HTERT-HM (cell line): ENCODE data around the genes POLR1E, FBXO10, SLC25A51 and PRKACG.

GRCh38 chr9:37384325-37384808 lies 38.1 kb upstream of the GRHPR start:
- RRBS, result no CpG with 5 or more reads among the region's 8 CpGs

DNA sequence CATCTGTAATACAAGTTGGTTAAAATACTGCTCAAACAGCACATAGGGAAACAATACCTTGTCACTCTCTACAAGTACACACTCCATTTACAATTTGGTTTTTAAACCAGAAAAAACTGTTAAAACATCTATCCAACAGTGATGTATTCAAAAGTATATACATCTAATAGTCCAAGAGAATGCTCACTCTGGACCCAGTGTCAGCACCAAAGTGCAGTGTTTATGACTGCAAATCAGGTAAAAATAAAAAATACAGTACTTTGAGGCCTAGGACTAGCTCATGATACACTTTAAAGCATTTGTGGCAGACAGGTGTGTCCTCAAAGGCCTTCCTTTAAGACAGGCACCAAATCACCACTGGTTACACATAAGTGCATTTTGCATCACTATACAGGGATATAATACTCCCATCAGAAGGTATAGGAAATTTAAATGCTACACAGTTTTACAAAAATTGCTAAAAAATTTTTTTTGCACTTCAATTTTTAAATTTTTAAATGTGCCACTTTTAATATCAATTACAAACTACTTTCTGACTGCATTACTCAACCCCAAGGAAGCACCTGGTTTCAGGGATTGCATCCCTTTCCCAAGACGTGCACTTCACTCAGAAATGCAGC lies 17.4 kb downstream of the GRHPR start:
- RRBS, result no CpG with 5 or more reads among the region's 1 CpG

- RRBS, result no CpG with 5 or more reads among the region's 66 CpGs
Measured at GRCh38 chr9:37485211-37486332, at the start of gene POLR1E. Gene POLR1E (plus strand): TSS chr9:37485948.

DNA sequence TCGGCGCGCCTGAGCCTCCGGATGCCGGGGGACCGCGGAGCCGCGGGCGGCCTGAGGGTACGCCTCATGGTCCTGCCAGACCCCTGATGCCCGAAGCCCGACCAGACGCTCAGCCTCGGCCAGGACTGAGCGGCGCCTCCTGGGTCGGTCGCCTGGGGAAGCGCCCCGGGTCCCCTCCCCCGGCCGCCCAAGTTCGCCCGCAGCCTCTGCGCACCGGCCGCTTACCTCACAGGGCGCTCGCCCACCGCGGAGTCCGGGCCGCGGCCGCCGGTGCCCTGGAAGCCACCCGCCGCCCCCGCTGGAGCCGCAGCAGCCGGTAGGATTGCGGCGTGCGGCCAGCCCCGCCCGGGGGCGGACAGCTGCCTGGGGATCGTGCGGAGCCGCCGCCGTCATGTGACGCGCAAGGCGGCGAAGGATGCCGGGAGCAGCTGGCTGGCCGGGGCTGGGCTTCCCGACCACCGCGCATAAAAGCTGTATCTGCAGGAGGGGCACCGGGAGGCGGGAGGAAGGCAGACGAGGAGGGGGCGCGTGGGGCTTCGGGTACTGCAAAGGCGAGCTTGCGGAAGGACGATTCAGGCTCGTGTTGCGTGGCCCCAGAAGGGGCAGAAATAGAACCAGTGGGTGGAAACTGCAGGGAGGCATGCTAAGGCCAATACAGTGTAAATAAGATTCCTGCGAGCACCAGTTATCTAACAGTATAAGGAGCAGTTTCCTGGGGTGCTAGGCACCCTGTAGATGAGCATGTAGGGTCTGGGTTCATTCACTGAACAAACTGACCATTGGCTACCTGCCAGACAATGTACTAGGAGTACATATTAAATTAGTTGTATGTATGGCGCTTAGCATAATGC lies at the start of gene FBXO10:
TSS of gene FBXO10 (minus strand) at position 395 of the 851 bp plus-strand sequence.
- RRBS, result 2% methylated on average over 38 of the region's 75 CpGs

- RRBS, result 26% methylated on average over 3 of the region's 10 CpGs
Measured at GRCh38 chr9:37692631-37693086, 41.9 kb downstream of the FRMPD1 start.

DNA sequence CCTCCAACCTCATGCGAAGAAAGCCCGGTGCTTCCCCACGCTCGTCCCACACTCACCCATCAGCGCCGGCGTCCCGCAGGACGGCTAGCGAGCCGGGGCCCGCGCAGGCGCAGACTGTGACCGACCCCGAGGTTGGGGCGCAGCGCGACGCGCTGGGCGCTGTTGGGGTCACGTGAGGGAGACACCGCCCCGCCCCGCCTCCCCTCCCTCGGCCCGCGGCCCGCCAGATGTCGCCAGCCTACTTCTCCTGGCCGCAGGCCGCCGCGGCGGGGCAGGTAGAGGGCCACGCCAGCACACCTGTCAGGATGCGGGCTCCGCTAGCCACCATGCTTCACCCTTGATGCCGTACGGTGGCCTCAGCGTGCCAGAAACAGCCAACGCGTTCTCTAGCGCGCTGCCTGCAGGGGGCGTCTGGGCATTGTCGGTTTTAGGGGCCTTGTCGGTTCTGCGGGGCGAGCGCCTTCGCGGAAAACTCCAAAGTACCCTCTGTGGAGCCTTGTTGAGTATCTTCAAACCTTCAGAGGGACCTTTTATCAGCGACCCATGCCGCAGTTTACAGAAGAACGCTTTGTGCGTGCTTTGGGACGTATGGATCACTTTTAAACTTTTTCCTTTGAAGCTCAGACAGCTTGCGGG lies at the start of gene SLC25A51:
TSS of gene SLC25A51 (minus strand) at position 116 of the 636 bp plus-strand sequence.
- RRBS, result 1% methylated on average over 2 of the region's 60 CpGs

DNA sequence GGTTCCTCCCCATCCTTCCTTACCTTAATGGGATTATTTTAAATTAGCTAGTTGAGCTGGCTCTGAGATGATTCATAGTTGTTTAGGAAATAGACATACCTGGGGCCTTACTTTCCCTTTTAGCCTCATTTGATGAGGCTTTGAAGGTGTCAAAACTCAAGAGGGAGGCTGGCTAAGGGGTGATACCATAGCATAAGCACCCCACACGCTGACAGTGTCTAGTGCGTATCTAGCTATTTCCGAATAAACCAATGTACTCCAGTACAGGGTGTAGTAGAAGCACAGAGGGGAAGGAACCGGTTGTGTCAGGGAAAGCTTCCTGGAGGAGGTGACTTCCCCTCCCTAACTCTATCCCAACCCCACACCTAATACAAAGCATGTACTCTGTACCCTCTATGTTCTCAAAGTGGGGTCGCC lies 63.3 kb upstream of the SLC25A51 start:
- RRBS, result no CpG with 5 or more reads among the region's 5 CpGs

DNA sequence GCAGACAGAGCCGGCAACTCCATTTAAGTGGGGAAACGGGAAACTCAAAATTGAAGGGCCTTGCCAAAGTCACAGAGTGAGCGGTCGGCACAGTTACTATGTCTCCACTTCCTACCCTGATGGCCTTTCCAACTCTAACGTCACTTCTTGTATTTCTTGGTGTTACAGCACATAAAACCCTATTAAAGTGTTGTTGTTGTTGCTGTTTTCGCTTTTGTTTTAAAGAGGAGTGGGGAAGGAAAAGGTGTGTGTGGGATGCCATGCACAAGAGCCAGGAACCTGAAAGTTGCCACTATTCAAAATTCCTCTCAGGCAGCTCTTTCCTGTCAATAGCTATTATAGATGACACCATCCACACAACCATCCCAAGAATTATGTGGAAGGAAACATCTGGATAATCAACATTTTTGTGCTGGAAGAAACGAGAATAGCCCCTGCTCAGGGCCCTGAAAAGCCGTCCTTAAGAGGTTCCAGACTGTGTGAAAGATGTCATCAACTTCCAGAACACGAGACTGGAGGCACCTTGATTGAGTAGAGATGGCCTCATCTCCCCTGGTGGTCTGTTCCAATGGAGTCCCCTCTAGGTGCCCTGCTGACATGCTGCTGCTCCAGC lies 79.3 kb downstream of the SHB start:
- RRBS, result no CpG with 5 or more reads among the region's 9 CpGs

GRCh38 chr9:37993747-37994371 lies 75.2 kb downstream of the SHB start:
- RRBS, result no CpG with 5 or more reads among the region's 6 CpGs

- RRBS, result no CpG with 5 or more reads among the region's 6 CpGs
Measured at GRCh38 chr9:38687998-38688371, 31.9 kb downstream of the FAM240B start.

GRCh38 chr9:40107349-40107577 lies 751.8 kb downstream of the SPATA31A1 start:
- RRBS, result no CpG with 5 or more reads among the region's 15 CpGs

- RRBS, result no CpG with 5 or more reads among the region's 4 CpGs
Measured at GRCh38 chr9:41740987-41741244, 388.3 kb downstream of the CNTNAP3B start.

DNA sequence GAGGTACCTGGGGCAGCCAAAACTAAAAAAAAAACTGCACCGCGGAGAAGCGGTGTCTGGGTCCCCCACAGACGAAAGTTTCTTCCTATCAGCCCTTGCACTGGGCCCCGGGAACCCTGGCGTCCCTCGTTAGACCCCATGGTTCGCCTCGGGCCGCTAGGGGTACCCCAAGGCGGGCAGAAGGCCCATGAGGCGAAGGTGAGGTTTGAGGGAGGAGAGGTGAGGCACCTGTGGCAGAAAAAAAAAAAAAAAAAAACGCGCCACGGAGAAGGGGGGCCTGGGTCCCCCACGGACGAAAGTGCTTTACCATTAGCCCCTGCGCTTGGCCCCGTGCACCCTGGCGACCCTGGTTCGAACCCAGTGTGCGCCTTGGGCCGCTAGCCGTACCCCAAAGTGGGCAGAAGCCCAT lies 1576.2 kb downstream of the FOXD4L5 start:
- RRBS, result no CpG with 5 or more reads among the region's 24 CpGs

- RRBS, result no CpG with 5 or more reads among the region's 71 CpGs
Measured at GRCh38 chr9:66269355-66270194, 532.6 kb downstream of the FOXD4L4 start.

- RRBS, result no CpG with 5 or more reads among the region's 5 CpGs
Measured at GRCh38 chr9:68437652-68438148, 81.3 kb downstream of the PGM5 start.

GRCh38 chr9:68551071-68551683 lies 10.5 kb upstream of the TMEM252 start:
- RRBS, result no CpG with 5 or more reads among the region's 6 CpGs

DNA sequence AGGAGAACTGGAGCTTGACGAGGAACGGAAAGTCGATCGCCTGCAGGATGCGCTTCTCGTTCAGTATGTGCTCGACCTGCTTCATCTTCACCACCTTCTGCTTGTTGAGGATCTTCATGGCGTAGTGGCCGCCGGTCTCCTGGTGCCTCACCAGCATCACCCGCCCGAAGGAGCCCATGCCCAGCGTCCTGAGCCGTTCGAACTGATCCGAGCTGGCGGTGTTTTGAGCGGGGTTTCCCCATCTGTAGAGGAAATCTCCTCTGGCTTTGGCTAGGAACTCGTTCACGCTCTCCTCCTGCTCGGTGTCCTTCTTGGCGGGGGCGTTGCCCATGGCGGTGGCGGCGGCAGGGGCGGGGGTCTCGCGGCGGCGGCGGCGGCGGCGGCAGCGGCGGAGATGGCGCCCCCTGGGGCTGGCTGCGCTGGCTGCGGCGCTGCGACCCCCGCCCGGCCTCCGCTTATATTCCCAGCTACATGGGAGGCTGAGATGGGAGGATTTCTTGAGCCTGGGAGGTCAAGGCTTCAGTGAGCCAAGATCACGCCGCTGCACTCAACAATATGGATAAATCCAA lies at the start of gene PRKACG:
TSS of gene PRKACG (minus strand) at position 352 of the 569 bp plus-strand sequence.
- RRBS, result no CpG with 5 or more reads among the region's 47 CpGs

DNA sequence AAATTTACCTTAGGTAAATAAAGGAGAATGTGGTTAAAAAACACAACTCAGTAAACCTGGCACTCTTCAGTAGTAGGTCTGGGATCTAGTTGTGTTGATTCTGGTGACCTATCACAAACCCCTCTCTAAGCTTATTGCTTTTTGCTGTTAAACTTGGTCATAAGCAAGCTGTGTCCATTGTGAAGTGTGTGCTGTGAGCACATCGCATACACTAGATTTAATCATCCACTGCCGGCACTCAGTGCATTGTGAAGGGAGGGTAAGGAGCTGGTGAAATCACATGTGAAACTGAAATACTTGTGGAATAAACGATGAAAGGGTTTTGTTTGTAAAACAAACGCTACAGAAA lies 24.4 kb downstream of the TJP2 start:
- RRBS, result no CpG with 5 or more reads among the region's 4 CpGs

DNA sequence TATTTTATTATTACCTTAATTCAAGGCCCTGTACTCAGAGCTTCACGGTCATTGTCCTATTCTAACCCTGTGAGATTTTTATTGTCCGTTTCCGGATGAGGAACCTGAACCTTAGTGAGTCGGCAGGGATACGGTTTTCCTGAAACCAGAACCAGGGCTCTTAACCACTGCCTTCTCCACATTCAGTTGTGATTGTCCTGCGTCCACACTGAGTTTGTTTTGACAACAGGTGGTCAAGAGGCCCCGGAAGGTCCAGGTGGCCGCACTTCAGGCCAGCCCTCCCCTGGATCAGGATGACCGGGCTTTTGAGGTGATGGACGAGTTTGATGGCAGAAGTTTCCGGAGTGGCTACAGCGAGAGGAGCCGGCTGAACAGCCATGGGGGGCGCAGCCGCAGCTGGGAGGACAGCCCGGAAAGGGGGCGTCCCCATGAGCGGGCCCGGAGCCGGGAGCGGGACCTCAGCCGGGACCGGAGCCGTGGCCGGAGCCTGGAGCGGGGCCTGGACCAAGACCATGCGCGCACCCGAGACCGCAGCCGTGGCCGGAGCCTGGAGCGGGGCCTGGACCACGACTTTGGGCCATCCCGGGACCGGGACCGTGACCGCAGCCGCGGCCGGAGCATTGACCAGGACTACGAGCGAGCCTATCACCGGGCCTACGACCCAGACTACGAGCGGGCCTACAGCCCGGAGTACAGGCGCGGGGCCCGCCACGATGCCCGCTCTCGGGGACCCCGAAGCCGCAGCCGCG lies 46.8 kb downstream of the TJP2 start:
- RRBS, result 97% methylated on average over 19 of the region's 58 CpGs

GRCh38 chr9:69383325-69384103 lies 58.5 kb downstream of the ENTREP1 start:
- RRBS, result no CpG with 5 or more reads among the region's 13 CpGs